Cardiac fibroblast (primary cell): ENCODE measurements around a stretch of chr5.

GRCh38 chr5:157159572-157160002 is 6.5 kb downstream of the GARIN3 start:
- RRBS: no CpG with 5 or more reads among the region's 3 CpGs

GRCh38 chr5:157172253-157172936 is 6.3 kb upstream of the GARIN3 start:
- RRBS: no CpG with 5 or more reads among the region's 4 CpGs

- RRBS: no CpG with 5 or more reads among the region's 7 CpGs
Observed at GRCh38 chr5:157184270-157184905, 3.7 kb downstream of the ITK start.

- RRBS: no CpG with 5 or more reads among the region's 3 CpGs
Observed at GRCh38 chr5:157197075-157197682, 16.5 kb downstream of the ITK start.

DNA sequence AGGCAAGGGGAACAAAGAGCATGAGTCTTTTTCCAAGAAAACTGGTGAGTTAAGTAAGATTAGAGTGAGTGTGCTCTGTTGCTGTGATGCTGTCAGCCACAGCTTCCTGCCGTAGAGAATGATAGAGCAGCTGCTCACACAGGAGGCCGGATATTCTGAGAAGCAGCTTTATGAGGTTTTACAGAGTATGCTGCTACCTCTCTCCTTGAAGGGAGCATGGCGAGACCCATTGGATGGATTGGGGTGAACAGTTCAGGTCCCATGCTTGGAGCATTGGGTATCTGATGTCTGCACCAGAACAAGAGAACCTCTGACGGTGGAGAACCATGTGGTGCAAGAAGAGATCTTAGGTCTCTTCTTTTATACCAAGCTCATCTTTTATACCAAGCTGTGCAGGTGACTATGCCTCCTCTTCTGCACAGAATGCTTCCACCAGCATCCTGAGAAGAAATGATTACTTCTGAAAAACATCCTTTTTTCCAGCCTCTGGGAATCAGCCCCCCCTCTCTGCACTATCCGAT is 12.7 kb upstream of the CYFIP2 start:
- RRBS: no CpG with 5 or more reads among the region's 5 CpGs

DNA sequence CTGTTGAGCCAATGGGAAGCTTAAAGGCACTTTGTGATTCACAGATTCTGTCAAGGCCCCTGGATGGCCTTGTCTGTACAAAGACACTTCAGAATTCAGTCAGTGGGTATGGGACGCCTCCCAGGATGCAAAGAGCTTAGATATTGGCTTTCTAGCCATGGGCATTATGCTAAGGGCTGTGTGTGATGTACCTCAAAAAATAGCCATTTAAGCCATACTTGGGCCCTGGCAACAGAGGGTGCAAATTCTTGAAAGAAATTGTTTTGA is 3.8 kb downstream of the CYFIP2 start:
- RRBS: no CpG with 5 or more reads among the region's 1 CpG

DNA sequence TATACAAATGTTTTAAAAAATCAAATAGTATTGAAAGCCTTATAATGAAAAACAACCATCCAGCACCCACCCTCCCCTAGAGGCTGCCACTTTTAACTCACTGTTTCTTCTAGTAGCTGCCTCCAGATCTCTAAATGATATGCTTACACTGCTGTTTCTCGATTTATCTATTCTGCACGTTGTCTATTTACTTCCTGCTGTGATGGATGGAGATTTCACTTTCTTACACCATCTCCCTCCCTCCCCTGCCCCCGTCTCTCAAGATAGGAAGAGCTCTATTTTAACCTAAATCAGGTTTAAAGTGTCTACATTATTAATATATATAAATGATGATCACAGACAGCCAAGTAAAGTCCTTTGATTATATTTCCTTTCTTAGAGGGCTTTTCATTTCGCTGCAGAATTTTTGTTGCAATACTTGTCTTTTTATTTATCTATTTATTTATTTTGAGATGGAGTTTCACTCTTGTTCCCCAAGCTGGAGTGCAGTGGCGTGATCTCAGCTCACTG is 6.6 kb downstream of the CYFIP2 start:
- RRBS: no CpG with 5 or more reads among the region's 5 CpGs

- RRBS: no CpG with 5 or more reads among the region's 3 CpGs
Observed at GRCh38 chr5:157284469-157284893, 18.6 kb downstream of the CYFIP2 start.

DNA sequence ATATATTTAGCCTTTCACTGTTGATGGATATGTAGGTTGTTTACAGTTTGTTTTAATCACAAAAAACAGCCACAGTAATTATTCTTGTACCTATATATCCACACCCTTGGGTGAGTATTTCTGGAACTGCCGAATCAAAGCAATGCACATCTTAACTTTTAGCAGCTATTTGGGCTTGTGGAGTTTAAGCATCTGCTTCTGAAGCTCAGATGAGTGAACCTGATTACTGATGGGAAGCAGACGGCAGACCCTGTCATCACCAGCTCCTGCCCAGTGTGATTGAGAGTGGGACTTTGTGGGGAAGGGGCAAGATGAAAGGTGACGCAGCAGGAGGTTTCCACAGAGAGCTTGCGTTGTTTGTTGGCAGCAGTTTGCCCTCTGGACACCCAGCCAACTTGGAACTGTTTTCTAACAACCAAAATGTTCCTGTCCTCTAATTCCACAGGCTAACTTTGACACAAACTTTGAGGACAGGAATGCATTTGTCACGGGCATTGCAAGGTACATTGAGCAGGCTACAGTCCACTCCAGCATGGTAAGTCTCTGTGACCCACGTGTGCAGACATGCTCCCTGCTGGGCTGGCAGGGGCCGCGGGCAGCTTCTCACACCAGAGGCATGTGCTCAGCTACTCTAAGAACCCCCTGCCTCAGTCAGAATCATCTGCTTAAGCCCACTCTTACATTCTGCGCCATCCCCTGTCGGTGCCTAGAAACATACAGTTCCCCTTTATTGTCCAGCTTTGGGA is 20.8 kb downstream of the CYFIP2 start:
- RRBS: no CpG with 5 or more reads among the region's 10 CpGs

- RRBS: no CpG with 5 or more reads among the region's 3 CpGs
Observed at GRCh38 chr5:157303736-157304131, 37.8 kb downstream of the CYFIP2 start.

GRCh38 chr5:157446905-157447461 is 13.0 kb upstream of the NIPAL4 start:
- RRBS: no CpG with 5 or more reads among the region's 11 CpGs

DNA sequence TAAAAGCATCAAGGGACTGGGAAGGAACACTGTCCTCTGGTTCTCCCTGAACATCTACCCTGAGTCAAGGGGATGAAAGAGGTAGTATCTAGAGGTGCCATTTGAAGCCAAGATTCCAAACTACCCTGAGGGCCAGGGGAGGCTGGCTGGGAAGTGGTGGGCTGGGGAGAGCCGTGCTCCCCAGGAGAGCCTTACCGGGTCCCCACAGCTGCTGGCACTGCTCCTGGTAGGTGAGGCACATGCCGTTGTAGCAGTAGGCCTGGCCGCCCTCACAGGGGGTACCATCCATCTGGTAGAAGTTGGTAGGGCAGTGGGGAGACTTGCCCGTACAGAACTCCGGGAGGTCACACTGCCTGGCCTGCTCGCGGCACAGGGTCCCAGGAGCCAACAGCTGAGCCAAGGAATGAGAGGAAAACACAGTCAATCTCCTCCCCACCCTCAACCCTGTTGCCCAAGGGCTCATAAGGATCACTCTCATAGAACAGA is 36.7 kb downstream of the NIPAL4 start:
- RRBS: no CpG with 5 or more reads among the region's 8 CpGs

DNA sequence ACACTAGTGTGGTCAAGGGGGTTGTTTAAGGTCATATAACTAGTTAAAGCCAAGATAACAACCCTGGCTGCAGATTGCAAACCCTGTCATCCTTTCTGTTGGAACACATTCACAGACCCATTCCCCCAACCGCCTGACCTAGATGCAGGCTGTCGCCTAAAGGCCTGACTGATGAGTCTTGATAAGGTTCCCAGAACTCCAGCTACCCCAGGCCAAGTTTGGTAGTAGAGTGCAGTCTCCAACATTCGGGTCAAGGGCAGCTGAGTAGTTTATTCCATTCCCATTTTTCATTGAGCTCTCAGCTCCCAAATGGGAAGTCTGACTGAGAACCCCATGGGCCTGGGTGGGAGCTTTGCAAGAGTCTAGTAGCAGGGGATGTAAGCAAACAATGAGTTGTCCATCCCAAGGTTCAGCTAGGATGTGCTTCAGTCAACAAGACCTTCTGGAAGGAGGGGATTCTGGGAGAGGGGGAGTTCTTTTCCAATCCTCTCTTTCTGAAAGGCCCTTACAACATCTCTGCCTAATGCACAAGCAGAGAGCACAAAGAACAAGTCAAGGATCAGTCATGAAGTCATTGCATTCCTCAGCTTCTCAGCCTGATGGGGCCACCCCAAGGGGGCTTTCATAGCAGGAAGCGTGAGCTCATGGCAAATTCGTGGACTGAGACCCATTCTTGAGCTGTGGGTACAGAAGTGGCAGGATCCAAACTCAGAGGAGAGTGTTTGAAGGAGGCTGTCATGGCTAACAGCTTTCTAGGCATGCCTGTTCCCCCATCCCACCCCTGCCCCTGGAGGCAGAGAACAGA is 40.2 kb downstream of the ADAM19 start:
- RRBS: no CpG with 5 or more reads among the region's 5 CpGs

- RRBS: 7% methylated on average over 3 of the region's 16 CpGs
Observed at GRCh38 chr5:157540591-157541568, 34.7 kb downstream of the ADAM19 start.

DNA sequence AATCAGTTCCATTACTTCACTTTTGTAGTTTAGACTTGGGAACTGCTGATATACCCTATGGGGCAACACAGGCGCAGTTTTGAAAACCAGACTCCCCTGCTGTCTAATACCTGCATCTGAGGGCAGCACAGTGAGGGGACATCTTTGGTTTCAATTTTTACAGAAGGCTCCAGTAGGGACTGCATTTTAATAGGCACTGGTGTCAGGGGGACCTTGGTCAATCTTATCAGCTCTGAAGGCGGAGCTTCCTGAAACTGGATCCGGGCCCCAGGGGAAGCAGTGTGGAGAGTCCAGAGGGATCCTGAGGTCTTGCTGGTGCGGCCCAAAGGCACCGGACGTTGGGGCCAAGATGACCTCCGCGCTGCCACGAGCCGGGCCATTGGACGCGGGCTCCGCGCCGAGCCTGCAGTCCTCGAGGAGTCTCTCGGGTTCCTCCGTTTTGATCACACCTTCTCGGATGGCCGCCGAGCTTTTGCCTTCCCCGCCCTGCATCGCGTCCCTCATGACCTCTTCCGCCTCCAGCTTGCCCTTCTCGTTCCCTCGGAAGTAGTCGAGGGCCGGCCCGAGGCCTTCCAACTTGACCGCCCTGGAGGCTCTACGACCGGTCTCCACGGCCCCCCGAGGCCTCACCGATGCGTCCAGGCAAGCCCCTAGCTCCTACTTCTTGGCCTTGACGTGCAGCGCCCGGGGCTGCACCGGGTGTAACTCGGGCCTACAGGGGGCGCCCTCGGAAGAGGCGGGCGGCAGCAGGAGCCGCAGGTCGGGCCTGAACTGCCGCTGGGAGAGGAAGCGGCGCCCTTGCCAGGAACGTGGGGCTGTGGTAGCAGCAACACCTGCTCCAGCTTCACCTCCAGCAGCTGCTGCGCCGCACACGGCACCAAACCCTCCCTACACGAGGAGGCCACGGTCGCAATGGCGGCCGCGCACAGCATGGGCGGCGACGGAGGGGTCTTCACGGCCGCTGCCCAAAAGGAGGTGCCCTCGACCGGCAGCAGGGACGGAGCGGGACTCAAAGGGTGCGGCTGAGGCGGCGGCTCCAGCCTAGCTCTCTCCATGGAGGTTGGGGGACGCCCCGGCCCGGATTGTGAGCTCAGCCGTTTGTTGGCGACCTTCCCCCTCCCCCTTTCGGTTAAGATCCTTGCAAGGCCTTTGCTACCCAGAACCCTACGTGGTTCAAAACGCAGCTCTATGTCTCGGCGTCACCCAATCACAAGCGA is 18.9 kb downstream of the C5orf52 start:
- RRBS: 55% methylated on average over 15 of the region's 84 CpGs

DNA sequence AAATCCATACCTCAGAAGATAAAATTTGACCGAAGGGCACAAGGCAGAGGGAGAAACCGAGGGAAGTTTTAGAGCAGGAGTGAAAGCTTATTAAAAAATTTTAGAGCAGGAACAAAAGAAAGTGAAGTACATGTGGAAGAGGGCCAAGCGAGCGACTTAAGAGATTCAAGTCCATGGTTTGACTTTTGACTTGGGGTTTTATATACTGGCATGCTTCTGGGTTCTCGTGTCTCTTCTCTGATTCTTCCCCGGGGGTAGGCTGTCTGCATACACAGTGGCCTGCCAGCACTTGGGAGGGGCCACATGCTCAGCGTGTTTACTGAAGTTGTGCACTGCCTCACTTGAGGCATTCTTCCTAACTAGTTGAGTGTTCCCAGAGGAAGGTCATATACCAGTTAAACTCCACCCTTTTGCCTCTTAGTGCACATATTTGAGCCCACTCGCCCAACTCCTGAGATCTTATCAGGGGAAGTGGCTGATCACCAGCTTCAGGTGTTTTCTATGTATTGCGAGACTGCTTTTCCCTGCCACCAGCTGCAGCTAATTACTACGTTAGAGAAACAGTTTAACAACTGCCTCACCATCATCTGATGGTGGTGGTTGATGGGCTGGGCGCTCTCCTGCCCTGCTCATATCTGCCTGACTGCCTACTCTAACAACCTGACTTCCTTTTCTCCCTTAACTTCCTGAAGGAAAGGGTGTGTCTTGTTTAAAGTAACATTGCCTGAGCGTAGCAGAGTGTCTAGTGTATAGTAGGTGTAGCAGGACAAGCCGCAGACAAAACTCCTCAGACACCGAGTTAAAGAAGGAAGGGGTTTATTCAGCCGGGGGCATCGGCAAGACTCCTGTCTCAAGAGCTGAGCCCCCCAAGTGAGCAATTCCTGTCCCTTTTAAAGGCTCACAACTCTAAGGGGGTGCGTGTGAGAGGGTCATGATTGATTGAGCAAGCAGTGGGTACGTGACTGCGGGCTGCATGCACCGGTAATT is 60.0 kb upstream of the CLINT1 start:
- RRBS: no CpG with 5 or more reads among the region's 20 CpGs

GRCh38 chr5:158175252-158175965 is 316.5 kb upstream of the CLINT1 start:
- RRBS: no CpG with 5 or more reads among the region's 5 CpGs

DNA sequence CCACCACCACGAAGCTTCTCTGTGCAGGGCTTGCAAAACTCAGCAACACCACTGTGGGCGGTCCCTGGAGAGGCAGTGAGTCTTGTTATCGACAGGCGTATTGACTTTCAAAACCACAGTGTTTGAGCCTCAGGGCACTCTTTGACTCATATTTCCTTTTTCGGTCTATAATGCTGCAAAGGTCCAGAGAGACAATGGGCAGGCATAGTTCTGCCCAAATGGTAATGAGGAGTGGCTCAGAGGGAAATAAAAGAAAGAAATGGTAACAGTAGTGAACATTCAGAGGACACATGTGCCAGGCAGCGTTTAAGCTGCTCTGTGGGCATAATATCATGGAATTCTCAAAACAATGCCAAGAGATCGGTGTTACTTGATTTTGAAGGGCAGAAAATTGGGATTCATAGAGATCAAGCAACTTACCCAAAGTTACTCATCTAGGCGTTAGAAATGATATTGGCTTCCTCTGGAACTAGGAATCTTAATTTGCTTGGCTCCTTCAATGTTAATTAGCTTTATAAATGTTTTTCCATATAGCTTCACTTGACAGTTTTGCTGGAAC is 539.3 kb downstream of the EBF1 start:
- RRBS: no CpG with 5 or more reads among the region's 8 CpGs

DNA sequence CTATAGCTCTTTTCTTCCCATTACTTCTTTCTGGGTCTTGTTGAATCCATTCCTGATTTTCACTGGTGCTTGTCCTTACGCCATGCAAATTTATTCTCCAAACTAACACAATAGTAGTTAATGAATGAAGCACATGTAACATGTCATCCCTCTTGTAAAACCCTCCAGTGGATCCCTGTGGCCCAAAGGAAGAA is 102.3 kb downstream of the EBF1 start:
- RRBS: no CpG with 5 or more reads among the region's 1 CpG

DNA sequence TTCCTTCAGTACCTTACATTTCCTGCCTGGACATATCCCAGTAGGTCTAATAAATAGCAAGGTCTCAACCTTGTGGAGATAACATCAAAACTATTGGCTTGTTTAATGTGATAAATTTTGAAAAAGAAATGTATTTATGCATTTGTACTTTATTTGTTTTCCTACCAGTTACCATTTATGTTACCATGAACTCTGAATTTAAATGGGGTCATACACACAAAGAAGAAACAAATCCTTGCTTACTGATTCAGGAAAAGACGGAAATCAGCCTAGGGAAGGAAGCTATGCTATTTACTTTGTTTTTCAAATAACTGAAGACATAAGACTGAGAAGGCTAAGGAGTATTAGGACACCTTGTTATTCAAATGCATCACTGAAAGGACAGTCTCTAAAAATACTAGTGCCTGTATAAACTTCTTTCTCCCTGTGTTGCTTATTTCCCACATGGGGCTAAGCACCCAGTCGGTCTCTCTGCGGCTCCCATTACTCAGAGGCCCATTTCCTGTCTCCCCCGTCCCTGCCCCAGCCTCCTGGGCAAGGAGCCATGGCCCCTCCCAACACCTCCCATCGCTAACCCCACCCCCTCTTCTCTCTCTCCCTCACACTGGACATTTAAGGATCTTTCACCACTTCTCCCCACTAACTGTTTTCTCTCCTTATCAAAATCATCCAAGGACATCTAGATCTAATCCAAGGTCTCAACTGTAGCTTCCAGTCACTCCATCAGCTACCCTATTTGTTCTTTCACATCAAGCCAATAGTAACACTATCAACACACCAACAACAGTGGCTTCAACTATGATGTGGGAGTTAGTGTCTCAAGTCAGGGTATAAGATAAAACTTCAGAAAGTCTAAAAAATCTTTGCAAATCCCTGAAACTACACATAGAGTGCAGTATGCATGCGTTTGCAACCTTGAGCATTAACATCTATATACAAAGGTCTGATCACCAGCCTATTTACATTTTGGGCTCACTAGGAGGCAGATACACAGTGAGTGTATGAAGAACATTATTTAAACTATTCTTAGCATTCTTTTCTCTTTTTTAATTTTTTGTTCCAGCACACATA is 81.9 kb downstream of the EBF1 start:
- RRBS: no CpG with 5 or more reads among the region's 6 CpGs